Myometrial cell (primary cell): ENCODE results near the genes NANS, GABBR2 and COL15A1.

GRCh38 chr9:97983603-97984089 is 505 bp downstream of the ANP32B start:
- RAMPAGE, long total RNA: no peak

GRCh38 chr9:97990140-97990999 is 7.2 kb downstream of the ANP32B start:
- RAMPAGE, long total RNA: no peak

- RAMPAGE, long total RNA: no peak
These were observed 11.1 kb downstream of the ANP32B start for GRCh38 chr9:97994082-97994833.

DNA sequence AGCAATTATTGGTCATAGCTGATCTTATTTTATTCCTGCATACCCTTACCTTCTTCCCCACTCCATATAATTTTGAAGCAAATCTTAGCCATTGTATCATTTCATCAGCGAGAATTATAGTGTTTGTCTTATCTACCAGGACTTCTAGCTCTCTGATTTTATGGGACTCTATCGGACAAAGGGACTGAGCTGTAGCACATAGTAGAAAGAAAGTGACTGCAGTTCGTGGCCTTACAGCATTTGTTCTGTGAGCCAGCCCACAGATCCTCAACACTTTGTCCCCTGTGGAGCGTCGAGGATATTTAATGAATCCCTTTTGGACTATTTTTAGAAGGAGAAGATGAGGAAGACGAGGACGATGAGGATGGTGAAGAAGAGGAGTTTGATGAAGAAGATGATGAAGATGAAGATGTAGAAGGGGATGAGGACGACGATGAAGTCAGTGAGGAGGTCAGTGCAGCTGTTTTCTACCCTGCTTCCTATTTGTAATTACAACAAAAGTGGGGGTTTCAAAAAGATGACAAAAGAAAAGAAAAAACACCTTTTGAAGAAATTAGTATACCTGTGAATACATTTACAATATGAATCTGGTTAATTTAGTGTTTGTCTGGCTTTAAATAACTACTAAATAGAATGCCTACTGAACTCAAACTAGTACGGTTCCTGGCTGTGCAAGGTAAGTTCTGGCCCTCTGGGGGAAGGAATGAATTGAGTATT is 28.0 kb downstream of the ANP32B start:
- RAMPAGE, long total RNA: no peak

DNA sequence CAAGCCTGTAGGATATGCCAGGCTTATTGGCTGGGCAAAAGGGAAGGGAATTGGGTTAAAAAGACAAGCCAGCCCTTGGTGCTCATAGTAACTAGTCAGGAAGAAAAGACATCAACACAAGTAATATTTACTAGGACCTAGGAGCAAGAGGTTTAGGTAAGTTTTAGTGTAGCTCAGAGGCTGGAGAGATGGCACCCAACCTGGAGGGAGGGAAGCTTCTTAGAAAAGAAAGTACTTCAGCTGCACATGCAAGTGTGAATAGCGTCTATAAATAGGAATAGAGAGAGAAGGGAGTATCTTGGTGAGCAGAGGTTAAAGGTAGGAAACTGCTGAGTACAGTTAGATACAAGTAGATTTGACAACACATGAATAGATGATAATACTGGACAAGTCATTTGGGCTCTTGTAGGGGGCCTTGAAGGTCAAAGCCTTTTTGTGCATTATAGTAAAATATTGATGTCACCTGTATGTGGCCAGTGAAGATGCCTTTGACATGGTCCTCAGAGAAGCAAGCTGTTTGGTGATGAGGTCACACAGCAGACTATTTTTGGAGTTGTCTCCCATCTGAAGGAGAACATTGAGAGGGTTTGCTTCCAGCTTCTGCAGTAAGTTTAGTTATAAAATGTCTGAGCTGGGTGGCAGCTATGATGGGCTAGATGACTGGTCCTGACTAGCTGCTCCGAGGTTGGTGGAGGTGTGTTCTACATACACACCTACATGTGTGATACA is 34.2 kb downstream of the ANP32B start:
- RAMPAGE, long total RNA: no peak

GRCh38 chr9:98056027-98056814 is at the start of gene NANS:
TSS of gene NANS (plus strand) at chr9:98056732.
- RAMPAGE, long total RNA: start-site peak on the plus strand at chr9:98056697-98056772, 3,438 and 2,149 reads in 2 replicates

- RAMPAGE, long total RNA: no peak
These were observed 24.7 kb downstream of the NANS start for GRCh38 chr9:98080840-98081930.

GRCh38 chr9:98085946-98087154 is 29.8 kb downstream of the NANS start:
- RAMPAGE, long total RNA: no peak

DNA sequence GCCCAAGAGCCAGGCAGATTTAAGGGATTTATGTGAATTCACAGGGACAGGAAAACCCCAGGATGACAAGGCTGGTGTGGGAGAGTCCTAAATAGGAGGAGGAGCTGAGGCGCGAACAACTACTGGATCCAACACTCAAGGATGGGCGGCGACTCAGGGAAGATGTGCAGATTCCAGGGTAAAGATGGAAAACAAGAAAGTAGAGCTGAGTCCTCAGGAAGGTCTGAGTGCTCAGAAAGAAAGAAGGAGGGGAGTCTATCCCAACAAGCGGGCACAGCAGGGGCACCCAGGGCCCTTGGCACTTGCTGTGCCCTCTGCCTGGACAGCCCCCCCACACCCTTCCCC is 26.9 kb downstream of the TRIM14 start:
- RAMPAGE, long total RNA: no peak

DNA sequence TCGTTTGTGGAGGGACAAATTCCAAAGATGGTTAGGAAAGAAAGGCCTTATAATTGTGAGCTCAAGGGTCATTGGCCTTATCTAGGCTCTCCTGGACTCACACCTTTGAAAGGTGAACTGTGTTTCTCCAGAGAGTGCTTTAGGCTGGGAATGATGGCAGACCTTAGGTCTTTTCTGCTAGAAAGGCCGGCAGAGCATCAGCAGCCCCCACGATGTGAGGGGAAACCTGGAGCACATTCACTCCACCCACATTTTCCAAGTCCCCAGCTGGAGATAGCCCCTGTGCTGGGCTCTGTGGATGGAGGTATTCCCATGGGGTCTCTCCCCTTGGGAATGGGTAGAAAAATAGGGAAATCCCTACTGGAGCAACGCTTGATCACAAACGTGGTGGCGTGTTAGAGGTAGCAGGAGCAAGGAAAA is 15.4 kb downstream of the CORO2A start:
- RAMPAGE, long total RNA: no peak

GRCh38 chr9:98226454-98226948 is 28.9 kb downstream of the TBC1D2 start:
- RAMPAGE, long total RNA: no peak

GRCh38 chr9:98248601-98249240 is 6.7 kb downstream of the TBC1D2 start:
- RAMPAGE, long total RNA: no peak

DNA sequence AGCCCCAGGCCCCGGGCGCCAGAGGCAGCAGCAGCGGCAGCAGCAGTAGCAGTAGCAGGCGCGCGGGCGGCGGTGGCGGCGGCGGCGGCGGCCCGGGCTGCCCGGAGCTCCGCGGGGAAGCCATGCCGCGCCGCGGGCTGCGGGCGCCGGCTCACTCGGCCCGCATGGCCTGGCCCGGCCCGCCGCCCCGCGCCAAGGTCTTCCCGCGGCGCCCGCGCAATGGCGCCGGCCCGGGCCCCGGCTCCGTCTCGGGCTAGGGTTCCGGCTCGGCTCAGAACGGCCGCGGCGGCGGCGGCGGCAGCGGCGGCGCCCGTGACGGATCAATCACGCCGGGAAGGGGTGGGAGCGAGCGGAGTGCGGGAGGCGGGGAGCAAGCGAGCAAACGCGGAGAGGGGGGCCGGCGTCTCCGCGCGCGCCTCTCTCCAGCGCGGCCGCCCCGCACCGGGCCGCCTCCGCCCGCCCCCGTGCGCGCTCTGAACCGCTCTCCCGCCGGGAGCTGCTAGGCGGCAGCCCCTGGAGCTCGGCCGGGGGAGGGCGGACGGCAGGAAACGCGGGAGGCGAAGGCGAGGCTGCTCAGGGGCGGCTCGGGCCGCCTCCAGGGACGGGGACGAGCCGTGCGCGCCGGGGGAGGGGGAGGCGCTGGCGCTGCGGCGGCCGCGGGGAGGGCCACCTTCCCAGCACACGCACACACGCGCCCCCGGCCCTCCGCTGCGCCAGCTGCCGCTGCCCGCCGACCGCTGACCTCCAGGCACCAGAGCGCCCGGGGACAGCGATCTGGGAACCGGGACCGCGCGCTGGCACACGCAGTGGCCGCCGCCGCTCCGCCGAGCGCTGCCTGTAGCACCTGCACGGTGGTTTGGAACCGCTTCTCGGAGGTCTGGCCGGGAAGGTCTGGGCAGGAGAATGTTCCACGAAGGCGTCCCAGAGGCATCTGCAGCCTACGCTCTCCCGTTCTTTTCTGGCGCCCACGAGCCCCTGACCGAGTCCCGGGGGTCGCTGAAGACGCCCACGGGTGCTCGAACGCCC is at the start of gene GABBR2:
Gene GABBR2, minus strand, starts transcription at position 322 of the 1,026 bp plus-strand sequence.
- RAMPAGE, long total RNA: no peak

DNA sequence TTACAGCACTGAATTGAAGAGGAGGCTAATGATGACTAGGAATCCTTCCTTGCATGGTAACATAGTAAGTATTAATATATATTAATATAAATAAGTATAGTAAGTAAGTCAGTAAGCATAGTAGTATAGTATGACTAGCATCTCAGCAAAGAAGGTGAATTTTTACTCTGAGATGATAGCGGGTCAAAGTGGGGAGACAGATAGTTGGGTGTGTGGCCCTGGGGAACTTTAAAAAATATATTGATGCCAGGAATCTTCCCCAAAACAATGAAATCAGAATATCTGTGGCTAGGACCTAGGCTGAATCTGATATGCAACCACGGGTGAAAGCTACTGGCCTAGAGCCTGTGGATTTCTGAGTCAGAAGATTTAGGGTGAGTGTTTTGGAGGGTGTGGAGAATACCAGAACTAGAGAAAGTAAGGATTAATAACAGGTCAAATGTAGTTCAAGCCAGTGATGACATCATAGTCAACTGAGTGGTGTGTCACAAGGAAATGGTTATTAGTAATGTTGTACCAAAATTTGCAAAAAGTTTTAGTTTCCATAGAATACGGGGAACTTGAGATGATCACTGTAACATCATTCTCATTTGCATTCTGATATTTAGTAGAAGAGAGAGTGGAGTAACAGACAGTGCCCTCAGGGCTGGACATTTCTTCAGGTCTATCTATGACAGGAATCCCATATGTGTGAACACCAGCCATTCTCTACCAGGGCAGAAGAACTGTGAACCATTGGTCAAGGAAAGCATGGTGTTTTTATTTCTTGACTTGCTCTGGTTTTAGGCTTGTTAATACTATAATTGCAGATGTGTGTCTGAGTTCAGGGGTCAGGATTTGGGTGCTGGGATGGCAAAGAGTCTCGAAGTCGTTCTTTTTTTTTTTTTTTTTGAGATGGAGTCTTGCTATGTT is 3.6 kb downstream of the GALNT12 start:
- RAMPAGE, long total RNA: no peak

DNA sequence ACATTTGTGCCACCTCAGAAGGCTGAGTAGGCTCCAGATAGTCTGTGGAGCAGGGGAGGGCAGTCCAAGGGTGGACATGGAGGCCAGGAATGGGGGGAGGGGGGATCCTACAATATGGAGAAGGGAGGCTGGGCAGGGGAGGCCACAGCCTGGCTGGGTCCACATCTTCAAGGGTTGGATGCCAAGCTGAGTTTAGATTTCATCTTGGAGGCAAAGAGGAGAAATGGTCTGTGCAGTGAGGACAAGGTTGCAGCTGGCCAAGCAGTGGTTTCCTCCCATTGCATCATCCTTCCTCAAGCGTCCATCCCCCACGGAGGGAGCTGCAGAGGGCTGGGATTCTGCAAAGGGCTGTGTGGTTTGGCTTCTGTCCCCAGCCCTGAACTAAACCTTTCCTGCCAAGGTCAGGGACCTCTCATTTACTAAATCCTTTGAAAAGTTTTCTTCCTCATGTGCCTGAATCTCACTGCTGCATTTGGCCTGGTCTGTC is 60.2 kb downstream of the GALNT12 start:
- RAMPAGE, long total RNA: no peak

DNA sequence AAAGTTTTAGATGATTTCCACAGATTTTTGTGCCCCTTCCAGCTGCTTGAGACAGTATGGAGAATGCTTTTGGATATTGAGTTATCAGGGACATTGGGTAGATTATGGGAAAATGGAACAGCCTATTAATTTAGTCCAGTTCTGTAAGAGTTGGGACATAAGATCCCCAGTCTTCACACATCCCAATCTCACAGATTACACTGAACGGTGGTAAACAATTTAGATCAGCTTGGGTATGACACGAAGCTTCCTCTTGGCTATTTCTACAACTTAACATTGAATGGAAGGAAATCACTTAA is 3.6 kb upstream of the COL15A1 start:
- RAMPAGE, long total RNA: no peak

- RAMPAGE, long total RNA: no peak
These were observed at the start of gene COL15A1 for GRCh38 chr9:98943283-98944131. TSS of gene COL15A1 (plus strand) at chr9:98943907.

GRCh38 chr9:99040878-99041685 is 63.8 kb upstream of the TGFBR1 start:
- RAMPAGE, long total RNA: no peak

DNA sequence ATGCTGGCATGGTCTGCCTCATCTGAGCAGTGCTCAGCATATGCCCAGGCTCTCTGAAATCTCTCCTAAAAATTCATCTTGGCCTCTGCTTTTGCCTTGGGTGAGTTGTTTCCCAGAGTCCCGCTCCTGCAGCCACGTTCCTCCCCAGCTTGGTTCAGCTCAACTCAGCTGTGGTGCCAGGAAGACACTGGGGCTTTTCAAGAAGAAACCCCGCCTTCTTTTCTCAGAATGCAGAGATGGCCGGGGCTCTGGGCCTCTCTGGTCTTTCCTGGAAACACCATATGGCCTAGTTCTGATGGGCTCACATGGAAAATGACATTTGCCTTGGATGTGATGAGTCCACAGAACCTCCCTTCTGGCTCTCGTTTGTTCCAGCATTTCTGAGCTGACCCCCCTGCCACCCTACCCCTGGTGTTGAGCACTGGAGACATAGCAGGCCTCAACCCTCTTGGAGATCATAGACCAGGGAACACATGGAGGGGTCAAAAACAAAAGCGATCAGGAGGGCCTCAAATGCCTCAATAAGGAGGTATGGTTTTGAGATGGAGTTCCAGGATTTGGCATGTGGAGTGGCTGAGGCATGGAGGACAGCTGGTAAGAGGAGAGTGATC is 12.0 kb upstream of the TGFBR1 start:
- RAMPAGE, long total RNA: no peak

- RAMPAGE, long total RNA: no peak
These were observed 16.7 kb downstream of the TGFBR1 start for GRCh38 chr9:99121534-99122167.